T47D (cell line): ENCODE measurements around a stretch of chr2.

DNA sequence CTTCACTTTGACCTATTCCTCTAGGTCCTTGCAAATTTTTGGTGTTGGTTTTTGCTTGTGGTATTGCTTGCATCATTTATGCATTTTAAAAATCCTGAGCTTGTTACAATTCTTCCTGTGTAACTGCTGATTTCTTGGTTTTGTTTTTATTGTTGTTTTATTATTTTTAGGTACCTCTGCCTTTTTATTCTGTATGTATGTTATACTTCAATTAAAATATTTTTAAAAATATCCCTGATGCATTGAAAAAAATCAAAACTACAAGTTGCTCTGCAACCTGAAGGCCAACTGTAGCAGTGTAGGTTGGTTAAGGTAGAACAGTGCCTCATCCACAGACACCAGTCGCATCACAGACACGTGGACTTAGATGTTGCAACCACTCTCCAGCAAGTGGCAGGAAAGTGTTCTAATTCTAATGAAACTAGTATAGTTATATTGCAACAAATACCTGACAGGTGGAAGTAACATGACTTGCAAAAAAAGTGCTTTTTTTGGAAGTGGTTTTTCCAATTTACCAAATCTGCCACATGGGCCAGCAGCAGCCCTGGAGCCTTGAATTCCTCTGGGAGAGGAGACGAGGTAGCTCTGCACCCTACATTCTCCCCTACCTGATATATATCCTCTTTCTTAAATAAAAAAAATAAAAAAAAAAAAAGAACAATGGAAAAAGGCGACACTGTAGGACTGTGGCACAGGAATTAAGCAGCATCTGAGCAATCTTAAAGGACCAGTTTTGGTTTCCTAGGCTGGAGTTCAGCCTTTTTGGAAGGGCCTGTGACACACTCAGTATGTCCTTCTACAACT is 28.4 kb upstream of the SLC3A1 start:
- RRBS = no CpG with 5 or more reads among the region's 4 CpGs

DNA sequence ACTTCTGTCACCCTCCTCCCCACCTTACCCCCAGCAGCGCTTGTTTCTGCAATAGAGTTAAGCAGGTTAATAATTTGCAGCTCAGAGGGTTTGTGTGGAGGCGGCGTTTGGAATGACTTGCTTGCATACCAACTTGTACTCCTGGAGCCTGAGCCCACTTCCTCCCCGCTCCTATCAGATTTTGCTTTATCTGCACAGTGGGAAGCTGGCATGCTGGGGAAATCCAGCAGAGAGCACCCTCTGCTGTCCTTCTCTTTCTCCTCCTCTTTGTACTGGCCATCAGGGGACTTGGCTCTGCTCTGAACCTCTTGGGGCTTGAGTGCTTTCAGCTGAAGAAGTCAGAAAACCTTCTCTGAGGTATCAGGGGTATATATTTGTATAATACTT is 16.3 kb downstream of the SLC3A1 start:
- RRBS = no CpG with 5 or more reads among the region's 4 CpGs

DNA sequence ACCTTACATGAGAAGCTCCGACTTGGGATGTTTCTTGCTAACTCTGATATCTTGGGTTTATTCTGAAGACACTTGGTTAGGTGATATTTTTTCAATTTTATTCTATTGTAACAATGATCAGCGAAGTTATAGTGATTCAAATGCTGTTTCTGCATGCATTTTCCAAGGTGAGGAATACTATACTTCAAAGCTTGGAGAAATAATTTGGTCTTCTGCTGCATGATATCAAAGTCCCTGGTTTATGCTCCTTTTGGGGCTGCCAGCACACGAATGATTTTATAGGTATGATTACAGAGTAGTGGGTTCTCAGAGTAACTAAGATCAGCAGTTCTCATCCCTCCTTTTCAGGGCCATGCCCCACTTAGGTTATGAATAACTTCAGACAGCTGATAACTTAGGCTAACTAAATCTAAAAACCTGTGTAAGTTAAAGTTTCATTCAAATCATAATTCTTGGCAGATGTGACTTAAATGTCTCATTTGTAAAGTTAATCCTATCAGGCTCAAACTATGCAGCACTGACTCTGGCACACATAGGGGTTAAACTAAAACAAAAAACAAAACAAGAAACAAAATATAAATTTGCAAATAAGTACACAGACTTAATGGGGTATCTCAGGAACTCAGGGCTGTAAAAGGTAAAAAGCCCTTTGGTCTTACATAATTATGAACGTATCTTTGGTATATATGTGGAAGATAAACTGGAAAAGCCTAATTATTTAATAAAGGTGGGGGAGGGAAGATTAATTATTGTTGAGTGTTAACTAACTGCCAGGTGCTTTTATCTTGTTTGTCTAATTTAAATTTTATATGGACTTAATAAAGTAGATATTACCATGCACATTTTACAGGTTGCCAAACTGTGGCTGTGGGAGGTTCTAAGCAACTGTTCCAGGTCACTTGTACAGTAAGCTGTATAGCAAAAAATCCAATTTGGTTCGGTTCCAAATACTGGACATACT is 1.5 kb downstream of the PREPL start:
- RRBS = no CpG with 5 or more reads among the region's 5 CpGs

GRCh38 chr2:44443445-44443890 is 81.7 kb downstream of the CAMKMT start:
- RRBS = no CpG with 5 or more reads among the region's 2 CpGs

GRCh38 chr2:44952019-44952641 is 10.6 kb downstream of the SIX3 start:
- RRBS = 2% methylated on average over 24 of the region's 49 CpGs

DNA sequence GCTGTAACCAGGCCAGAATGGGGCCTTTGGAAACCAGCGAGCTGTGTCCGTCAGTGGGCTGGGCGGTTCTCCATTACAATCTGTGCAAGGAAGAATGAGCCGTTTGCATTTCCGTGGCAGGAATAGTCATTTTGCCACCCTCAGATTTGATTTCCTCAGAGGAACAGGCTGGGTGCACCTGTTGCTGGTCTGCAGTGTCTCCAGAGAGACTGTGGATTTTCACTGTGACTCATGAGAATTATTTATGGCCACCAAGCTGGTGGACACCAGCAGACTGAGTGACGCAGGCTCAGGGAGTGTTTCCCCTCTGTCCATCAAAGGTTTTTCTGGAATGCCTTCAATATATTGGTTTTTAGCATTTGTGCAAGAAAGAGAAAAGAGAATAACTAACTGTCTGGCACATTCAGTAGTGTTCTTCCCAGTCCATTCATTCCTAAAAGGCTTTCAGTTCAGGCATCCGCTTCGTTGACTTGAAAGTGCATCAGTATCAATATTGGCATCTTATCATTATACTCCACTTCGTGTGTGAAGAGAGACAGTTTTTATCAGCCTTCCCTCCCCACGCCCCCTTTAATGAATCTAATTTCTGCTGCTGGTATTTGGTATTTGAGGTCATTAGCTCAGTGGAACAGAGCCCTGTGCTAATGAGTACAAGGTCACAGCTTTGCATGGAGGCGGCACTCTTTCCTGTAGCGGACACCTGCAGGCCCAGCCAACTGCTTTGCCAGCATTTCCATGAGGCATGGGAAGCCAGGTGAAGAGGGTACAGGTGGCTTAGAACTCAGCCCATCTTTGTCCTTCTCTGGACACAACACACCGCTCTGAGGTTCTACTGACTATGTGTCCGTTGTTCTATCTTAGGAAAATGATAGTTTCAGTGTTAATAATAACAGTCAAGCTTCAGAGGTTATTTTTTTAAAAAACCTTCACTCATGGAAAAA is 39.9 kb downstream of the PRKCE start:
- RRBS = no CpG with 5 or more reads among the region's 14 CpGs

- RRBS = no CpG with 5 or more reads among the region's 14 CpGs
These were observed 191.6 kb downstream of the PRKCE start for GRCh38 chr2:45842697-45843841.

DNA sequence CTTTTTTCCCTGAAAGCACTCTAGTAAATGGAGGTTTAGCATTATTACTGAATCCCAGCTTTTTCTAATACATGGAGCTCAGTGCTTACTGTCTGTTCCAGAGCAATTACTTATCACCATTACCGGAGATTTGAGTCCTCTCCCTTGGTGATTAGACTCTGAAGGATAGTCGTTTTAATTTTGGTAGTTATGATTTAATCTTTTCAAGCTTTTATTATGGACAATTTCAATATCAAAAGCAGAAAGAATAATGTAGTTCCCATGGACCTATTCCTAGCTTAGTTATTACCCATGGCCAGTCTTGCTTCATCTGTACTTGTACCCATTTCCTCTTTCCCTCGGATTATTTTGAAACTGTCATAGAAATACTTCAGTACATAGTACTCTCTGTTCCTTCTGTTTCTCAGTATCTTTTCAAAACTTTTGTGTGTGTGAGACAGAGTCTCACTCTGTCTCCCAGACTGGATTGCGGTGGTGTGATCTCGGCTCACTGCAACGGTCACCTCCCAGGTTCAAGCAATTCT is 238.6 kb downstream of the PRKCE start:
- RRBS = no CpG with 5 or more reads among the region's 6 CpGs

GRCh38 chr2:45916714-45917272 is 265.3 kb downstream of the PRKCE start:
- RRBS = no CpG with 5 or more reads among the region's 14 CpGs

GRCh38 chr2:45928879-45929555 is 277.5 kb downstream of the PRKCE start:
- RRBS = no CpG with 5 or more reads among the region's 18 CpGs

DNA sequence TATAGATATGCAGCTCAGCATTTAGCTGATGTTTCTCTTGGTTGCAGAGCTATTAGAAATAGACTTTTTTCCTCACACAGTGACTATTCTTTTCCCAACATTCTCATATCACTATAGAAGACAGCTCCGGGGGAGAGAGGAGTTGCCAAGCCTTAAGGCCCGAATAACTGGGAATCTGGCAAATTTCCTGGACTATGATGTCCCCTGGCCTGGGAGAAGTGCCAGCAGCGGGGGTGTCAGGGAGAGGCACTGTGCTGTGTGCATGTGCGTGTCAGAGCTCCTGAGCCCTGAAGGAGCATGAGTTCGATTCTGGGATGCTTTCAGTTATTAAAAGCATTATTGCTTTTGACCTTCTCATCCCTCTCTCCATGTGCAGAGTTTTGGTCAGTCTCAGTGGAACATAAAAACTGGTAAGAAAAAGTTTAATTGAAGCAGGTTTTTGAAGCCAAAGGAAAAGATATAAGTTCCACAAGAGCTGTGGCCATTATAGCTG is 311.1 kb downstream of the PRKCE start:
- RRBS = no CpG with 5 or more reads among the region's 5 CpGs

GRCh38 chr2:46001330-46002032 is 295.7 kb upstream of the EPAS1 start:
- RRBS = no CpG with 5 or more reads among the region's 8 CpGs

GRCh38 chr2:46024998-46025424 is 272.2 kb upstream of the EPAS1 start:
- RRBS = no CpG with 5 or more reads among the region's 7 CpGs

GRCh38 chr2:46067696-46068411 is 229.4 kb upstream of the EPAS1 start:
- RRBS = no CpG with 5 or more reads among the region's 10 CpGs

- RRBS = no CpG with 5 or more reads among the region's 8 CpGs
These were observed 132.4 kb upstream of the EPAS1 start for GRCh38 chr2:46164700-46165377.

- RRBS = under 1% methylated on average over 3 of the region's 12 CpGs
These were observed 2.0 kb downstream of the EPAS1 start for GRCh38 chr2:46299259-46299496.

- RRBS = no CpG with 5 or more reads among the region's 5 CpGs
These were observed 7.5 kb downstream of the EPAS1 start for GRCh38 chr2:46304612-46305136.

GRCh38 chr2:46319861-46320851 is 22.9 kb downstream of the EPAS1 start:
- RRBS = no CpG with 5 or more reads among the region's 13 CpGs

DNA sequence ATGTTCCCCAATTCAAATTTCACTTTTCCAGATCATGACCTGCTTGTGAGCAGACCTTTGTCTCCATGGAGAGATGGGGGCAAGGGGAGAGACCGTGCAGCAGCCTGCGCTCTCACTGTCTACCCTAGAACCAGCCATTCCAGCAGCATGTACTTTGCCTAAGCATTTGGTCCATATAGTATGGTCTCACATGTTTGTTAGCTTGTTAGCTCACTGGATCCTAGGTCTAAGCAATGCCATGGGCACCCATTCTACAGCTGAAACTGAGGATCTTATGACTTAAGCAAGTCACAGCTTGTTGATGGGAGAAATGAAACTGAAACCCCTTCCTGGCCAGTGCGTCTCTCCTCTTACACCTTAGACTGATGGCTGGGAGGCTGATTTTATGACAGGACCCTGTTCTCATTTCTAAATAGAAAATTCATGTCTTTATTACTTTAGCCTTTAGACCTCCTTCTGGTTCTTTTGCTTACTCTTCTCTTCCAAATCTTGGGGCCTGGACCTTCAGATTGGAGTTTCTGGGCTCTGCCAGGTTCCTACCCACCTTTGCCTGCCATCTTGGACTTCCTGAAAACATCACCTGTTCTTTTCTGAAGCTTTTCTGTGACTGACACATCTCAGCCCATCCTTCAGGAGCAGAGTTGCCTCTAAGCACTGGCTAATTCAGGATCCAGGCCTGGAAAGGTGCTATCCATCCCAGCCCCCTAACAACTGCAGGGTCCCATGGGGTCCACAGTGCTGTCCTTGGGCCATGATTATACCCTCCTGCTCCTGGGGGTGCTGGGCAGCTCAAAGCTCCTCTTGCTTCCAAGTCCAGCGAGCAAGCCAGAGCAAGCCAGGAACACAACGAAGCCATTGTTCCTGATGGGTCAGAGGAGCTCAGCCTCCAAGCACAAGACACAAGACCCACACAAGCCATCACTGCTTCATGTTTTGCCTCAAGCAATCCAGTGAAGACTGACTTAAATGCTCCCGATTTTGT is 90.3 kb downstream of the EPAS1 start:
- RRBS = no CpG with 5 or more reads among the region's 6 CpGs

- RRBS = no CpG with 5 or more reads among the region's 4 CpGs
These were observed 54.3 kb upstream of the RHOQ start for GRCh38 chr2:46487871-46488519.